ENCODE measurements around a stretch of chr4.

GRCh38 chr4:76147448-76148297 lies 524 bp downstream of the NUP54 start:
- PRO-cap, 2 experiments = no peak in any of the 2 experiments

GRCh38 chr4:76211485-76212465 lies 1.8 kb downstream of the SCARB2 start:
- PRO-cap, 2 experiments = no peak in any of the 2 experiments

DNA sequence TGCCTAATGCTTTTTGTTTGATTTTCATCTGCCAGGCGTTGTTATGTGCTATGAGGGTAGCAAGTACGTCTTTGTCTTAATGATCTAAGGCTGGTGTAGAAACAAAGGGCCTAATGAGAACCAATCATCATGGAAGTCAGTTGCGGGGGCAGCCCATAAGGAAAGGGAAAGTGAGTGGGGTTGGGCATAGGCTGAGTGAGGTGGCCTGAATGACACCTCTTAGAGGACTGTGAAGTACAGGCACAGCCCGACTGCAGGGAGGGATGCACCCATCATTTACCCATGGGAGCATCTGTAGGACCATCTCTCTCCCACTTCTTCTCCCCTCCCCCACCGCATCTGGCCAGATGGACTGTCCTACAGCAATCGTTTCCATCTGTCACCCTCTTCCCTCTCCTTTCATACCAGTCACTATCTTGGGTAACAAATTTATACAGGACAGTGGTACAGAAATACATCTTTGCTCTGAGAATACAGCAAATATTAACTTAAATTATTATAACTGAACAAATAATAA lies 4.1 kb downstream of the STBD1 start:
- PRO-cap, 2 experiments = no peak in any of the 2 experiments

GRCh38 chr4:76558887-76559187 lies 123.8 kb downstream of the SHROOM3 start:
- PRO-cap, 2 experiments = no peak in any of the 2 experiments

DNA sequence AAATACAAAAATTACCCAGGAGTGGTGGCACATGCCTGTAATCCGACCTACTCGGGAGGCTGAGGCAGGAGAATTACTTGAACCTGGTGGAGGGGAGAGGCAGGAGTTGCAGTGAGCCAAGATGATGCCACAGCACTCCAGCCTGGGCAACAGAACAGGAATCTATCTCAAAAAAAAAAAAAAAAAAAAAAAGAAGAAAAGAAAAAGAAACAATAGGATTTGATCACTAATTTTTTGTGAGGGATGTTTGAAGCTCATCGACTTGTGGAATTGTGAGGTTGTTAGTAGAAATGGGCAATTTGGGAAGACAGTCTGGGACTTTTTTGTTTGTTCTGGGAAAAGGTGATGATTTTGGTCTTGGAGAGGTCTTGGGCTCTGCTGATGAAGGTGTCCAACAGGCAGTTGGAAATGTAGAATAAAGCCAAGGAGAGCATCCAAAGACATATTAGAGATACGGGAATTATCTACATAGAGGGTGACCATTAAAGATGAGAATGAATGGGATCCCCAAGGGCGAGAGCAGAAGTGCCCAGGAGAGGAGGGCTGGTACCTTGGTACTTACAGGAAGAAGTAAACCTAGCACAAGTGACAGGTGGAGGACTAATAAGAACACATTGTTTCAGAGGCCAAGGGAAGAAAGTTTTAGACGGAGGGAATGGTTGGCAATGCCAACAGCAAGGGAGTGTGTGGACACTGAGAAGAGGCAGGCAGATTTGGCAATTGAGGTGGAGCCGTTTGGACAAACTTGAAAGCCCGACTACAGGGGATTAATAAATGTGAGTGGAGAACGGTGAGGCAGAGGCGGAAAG lies 185.1 kb downstream of the SHROOM3 start:
- PRO-cap, 2 experiments = no peak in any of the 2 experiments

DNA sequence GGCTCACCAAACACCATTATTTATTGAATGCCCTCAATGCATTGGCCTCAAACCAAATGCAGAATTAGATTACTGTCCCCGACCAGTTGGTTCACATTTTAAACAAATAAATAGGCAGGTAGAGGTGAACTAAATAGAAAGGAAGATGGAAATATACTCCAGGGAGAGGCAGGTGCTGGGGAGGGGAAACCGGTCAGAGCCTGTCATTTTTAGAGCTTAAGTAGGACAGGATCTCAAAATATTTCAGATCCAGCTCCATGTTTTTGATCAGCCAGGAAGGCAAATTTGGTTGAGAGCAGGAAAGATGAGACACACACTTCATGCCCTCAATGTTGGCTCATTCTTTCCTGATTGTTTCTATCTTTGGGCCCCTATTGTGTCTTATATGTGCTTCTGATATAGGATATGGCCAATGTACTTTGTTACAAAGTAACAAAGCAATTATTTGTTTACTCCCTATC lies 206.7 kb downstream of the SHROOM3 start:
- PRO-cap, 2 experiments = no peak in any of the 2 experiments

- PRO-cap, 2 experiments = no peak in any of the 2 experiments
Measured at GRCh38 chr4:76662306-76663025, 227.4 kb downstream of the SHROOM3 start.

DNA sequence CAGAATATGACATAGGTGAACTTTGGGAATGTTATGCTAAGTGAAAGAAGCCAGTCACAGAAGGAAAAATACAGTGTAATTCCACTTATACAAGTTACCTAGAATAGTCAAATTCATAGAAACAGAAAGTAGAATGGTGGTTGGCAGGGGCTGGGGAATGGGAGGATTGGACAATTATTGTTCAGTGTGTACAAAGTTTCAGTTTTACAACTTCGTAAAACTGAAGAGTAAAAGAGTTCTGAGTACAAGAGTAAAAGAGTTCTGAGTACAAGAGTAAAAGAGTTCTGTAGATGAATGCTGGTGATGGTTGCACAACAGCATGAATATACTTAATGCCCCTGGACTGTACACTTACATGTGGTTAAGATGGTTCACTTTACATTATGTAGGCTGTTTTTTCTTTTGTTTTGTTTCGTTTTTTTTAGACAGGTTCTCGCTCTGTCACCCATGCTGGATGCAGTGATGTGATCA lies 231.0 kb downstream of the SOWAHB start:
- PRO-cap, 2 experiments = no peak in any of the 2 experiments

GRCh38 chr4:76733322-76733799 lies 164.6 kb downstream of the SOWAHB start:
- PRO-cap, 2 experiments = no peak in any of the 2 experiments

DNA sequence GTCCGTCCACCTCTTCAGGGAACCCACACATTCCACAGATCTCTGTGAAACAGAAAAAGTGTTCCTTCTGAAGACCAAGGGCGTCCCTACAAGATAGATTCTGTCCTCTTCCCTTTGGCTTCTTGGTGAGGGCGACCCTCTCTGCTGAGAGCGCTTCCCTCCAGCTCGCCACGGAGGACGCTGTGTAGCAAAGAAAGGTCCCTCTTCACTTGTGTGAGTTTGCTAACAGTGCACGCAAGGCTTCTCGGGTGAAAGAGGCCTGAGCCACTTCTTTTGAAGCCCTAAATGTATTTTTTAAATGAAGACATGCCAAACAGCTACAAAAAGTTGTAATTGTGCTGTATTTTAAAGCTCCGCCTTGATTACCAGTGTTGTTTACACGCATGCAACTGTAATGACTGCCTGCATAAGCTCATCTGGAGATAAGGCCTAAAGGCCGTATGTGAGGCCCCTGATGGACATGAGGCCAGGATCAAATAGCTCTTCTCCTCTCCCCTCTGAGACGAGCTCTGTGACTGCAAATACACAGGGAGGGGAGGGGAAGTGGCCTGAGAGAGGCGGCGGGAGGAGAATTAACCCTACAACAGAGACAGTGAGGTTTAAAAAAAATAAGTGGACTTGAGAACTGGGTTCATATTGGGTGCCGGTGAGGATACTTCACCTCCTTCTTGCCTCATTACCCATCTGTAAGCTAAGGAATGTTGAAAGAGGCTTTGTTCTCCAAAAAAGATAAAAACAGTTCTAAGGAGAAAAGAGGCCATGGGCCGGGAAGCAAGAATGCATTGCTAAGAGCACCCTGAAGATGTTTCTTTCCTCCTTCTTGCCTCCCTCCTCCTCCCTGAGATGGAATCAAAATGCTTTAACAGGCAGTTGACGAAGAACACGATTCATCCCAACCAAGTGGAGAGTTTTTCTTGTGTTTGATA lies 95.4 kb downstream of the SOWAHB start:
- PRO-cap, 2 experiments = no peak in any of the 2 experiments

DNA sequence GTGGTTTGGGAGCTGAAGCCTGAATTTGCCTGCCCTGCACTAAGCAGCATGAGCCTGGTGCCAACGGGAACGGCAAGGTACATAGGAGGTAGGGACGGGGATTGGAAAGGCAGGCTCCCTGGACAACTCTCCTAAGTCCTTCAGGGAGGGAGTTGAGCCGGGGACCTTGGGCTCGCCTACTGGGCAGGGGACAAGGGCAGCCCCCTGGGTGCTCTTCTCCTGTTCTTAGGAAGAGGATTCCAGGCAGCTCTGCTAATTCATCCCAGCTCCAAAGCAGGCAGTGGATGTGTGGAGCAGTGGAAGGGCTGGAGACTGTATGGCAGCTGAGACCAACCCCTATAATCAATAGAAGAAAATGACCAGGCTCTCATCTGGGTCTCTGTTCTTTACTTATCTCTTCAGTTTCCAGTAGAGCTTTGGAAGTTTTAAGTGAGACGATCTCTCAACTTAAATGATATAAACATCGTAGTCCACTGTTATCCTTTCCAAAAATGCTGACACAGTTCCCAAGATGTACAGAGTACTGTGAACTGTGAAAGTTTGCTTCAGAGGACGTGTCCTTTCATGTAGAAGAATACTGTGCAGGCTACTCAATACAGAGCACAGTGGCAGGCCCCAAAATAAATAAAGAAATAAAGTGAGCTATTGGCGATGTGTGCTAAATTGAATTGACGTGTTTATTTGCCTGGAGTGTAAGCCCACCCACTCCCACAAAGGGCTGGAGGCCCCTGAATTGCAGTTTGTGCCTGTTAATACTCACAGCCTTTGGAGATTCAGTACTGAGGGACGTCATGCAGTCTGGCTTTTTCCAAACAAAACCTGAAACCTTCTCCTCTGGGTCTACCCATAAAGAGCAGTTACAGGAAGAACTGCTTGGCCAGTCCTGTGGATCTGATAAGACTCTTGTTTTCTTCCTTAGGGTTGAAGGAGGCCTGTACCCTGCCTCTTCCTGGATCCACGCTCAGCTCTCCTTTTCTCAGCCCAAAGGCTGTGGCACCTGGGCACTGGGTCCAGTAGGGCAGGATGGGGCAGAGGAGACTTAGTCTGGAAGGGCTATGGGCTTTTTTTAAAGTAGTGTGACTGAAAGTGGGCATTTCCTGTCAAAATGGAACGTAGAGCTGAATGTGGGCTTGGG lies 66.2 kb downstream of the SOWAHB start:
- PRO-cap, 2 experiments = no peak in any of the 2 experiments

DNA sequence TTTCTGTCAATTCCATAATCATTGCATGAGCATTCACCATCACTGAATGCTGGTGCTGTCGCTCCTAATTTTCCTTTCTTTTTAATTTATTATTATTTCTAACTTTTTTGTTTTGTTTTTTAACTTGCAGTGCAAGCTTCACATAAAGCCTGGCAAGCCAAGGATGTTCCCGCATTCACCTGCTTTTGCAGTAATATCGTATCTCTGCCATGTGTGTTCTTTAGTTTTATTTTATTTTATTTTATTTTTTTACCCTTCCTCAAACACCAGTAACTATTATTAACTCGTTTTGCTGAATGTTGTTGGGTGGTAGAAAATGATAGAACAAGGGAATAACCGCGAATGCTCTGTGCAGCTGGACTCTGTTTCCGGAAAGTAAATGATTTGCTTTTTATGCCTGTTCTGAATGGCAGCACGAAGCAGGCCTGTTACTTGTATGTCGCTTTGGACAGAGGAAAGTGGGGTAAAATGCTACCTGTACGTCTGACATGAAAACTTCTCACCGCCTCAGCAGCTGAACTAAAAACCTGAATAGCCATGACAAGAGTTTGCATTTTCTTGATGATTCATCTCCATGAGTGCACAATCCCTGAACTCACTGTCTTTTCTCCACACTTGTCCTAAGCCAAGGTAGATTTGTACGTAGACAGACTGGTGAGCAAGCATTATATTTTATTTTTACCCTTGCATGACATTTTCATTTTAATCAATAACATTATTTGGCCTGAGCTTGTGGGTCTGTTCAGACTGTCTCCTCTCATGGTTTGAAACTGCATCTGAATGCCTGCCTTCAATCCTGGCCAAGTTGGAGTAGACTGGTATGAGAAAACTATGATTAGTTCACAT lies 41.2 kb downstream of the CCNI start:
- PRO-cap, 2 experiments = no peak in any of the 2 experiments

GRCh38 chr4:77152461-77152845 lies 4.6 kb upstream of the CCNG2 start:
- PRO-cap, 2 experiments = no peak in any of the 2 experiments

- PRO-cap, 2 experiments = no peak in any of the 2 experiments
Measured at GRCh38 chr4:77434211-77434705, 171.4 kb upstream of the CXCL13 start.

- PRO-cap, 2 experiments = no peak in any of the 2 experiments
Measured at GRCh38 chr4:77563927-77564869, 41.4 kb upstream of the CXCL13 start.

- PRO-cap, 2 experiments = no peak in any of the 2 experiments
Measured at GRCh38 chr4:77757518-77757968, 61.6 kb downstream of the CNOT6L start.

GRCh38 chr4:77800737-77800957 lies 18.5 kb downstream of the CNOT6L start:
- PRO-cap, 2 experiments = peak in 1 of 2 experiments; most common minus-strand start chr4:77800901 (in 1)

- PRO-cap, 2 experiments = no peak in any of the 2 experiments
Measured at GRCh38 chr4:77811768-77812172, 7.4 kb downstream of the CNOT6L start.

GRCh38 chr4:77817621-77818100 lies 1.5 kb downstream of the CNOT6L start:
- PRO-cap, 2 experiments = no peak in any of the 2 experiments

GRCh38 chr4:77853124-77853574 lies 9.5 kb upstream of the MRPL1 start:
- PRO-cap, 2 experiments = no peak in any of the 2 experiments

All from heart right ventricle (tissue), 2 donors.